MCF 10A (cell line): Measurements from ENCODE around the genes BST2, RPL18A and MAST3.

DNA sequence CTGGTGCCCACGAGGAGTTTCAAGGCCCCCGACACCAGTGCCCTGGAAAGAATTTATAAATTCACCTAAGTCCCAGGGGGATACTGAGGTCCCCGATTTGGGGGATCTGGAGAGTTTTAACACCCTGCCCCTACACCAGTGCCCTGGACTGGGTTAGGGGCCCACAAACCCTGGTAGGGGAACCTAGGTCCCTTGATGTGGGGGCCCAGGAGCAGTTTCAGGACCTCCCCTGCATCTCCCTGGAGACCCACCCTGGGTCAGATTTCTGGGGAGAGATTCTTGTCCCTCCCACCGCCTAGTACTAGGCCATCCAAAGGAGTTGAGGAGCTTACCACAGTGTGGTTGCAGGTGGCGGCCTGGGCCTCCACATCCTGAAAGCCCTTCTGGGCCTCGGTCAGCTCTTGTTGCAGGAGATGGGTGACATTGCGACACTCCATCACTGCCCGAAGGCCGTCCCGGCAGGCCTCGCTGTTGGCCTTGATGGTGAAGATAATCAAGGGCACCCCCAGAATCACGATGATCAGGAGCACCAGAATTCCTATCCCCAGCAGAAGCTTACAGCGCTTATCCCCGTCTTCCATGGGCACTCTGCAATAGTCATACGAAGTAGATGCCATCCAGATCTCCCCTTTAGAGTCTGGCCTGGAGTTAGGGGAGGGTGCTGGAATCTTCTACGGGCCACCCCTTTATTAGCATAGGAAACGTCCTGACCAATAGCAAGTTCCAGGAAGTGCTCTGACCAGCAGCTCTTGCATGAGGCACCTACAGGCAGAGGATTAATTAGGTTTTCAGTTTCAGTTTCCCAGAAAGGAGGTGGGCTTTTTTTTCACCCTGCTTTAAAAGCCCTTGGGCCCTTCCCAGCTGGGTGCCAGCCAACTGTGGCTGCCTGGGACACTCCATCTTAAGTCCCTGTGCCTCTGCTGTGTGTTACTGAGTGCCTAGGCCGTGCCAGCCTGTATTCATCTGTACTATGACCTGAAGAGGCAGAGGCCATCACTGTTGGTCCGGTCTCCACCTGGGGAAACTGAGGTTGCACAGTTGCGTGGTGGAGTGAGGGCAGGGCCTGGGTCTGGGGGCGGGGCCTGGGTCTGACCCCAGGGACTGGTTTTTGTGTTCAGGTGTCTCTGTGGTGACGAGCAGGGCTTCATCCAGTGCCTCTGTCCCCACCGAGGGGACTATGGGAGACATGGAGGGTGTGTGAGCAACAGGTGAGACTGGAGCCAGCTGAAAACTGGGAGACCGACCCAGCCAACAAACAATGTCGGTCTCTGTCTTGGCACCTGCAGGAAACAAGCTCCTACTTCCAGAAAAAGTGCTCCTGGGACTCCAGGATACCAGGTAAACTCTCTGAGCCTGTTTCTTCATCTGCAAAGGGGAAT, at the start of gene BST2:
Gene BST2, minus strand, starts transcription at position 672 of the 1,379 bp plus-strand sequence.
- PRO-cap: bidirectional peak, plus-strand start at position 783 of the sequence, minus-strand start at position 634 of the sequence
- RRBS: no CpG with 5 or more reads among the region's 25 CpGs

DNA sequence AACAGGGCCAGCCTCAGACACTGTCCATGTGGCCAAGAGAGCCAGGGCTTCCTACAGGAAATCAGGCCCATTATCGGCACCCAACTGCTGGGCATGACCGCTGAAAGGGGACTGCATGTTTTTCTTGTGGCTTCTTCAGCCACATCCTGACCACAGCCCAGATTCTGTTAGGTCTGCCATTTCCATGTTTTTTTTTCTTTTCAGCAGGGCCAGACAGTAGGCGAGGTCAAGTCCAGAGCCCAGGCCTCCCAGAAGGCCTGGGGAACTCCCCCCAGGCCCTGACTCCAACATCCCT, 855 bp upstream of the BST2 start:
- PRO-cap: no peak
- RRBS: no CpG with 5 or more reads among the region's 3 CpGs

- PRO-cap: no peak
- RRBS: no CpG with 5 or more reads among the region's 5 CpGs
Observed at GRCh38 chr19:17406633-17407108, 1.2 kb upstream of the BST2 start.

GRCh38 chr19:17424735-17425437, 5.0 kb downstream of the MVB12A start:
- PRO-cap: no peak
- RRBS: 70% methylated on average over 6 of the region's 31 CpGs

- PRO-cap: no peak
- RRBS: no CpG with 5 or more reads among the region's 6 CpGs
Observed at GRCh38 chr19:17483926-17484539, 13.7 kb downstream of the SLC27A1 start.

DNA sequence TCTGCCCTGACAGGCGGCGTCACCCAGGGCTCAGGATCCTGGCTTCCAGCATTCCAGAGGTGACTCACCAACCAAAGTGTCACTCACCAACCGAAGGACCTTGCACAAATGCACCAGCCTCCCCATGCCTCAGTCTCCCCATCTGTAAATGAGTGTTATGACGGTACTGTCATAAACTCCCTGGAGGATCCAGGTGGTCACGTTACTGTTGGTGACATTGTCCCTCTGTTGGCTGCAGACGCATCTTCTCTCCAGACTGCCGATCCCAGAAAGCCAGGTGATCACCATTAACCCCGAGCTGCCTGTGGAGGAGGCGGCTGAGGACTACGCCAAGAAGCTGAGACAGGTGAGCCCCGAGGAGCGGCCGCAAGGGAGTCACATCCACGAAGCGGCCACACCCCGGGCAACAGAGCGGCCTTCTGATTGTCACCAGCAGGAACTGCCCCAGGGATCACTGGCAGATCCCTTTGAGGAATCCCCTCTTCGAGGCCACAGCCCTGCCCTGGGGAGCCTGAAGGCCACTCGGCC, 4.5 kb downstream of the PGLS start:
- PRO-cap: no peak
- RRBS: no CpG with 5 or more reads among the region's 19 CpGs

- PRO-cap: no peak
- RRBS: no CpG with 5 or more reads among the region's 15 CpGs
Observed at GRCh38 chr19:17572239-17572909, 16.9 kb downstream of the COLGALT1 start.

DNA sequence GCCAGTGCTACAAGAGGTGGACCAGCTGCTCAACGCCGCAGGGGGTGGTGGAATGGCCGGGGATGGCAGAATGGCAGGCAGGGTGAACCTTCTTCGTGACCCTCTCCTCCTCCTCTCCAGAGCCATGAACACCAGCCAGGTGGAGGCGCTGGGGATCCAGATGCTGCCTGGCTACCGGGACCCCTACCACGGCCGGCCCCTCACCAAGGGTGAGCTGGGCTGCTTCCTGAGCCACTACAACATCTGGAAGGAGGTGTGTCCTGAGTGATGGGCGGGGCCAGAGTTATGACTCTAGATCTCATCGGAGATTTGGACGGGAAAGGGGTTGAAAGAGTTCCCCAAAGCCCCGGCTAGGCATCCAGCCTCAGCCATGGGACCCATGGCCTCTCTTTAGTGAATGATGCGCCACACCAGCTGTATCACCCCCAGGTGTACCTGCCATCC, 22.4 kb downstream of the COLGALT1 start:
- PRO-cap: no peak
- RRBS: 91% methylated on average over 3 of the region's 13 CpGs

GRCh38 chr19:17721851-17722117, 2.5 kb downstream of the MAP1S start:
- PRO-cap: no peak
- RRBS: no CpG with 5 or more reads among the region's 6 CpGs

- PRO-cap: no peak
- RRBS: no CpG with 5 or more reads among the region's 10 CpGs
Observed at GRCh38 chr19:17797292-17798093, 2.6 kb downstream of the B3GNT3 start.

GRCh38 chr19:17844036-17844398, 3.8 kb downstream of the JAK3 start:
- PRO-cap: no peak
- RRBS: no CpG with 5 or more reads among the region's 12 CpGs

DNA sequence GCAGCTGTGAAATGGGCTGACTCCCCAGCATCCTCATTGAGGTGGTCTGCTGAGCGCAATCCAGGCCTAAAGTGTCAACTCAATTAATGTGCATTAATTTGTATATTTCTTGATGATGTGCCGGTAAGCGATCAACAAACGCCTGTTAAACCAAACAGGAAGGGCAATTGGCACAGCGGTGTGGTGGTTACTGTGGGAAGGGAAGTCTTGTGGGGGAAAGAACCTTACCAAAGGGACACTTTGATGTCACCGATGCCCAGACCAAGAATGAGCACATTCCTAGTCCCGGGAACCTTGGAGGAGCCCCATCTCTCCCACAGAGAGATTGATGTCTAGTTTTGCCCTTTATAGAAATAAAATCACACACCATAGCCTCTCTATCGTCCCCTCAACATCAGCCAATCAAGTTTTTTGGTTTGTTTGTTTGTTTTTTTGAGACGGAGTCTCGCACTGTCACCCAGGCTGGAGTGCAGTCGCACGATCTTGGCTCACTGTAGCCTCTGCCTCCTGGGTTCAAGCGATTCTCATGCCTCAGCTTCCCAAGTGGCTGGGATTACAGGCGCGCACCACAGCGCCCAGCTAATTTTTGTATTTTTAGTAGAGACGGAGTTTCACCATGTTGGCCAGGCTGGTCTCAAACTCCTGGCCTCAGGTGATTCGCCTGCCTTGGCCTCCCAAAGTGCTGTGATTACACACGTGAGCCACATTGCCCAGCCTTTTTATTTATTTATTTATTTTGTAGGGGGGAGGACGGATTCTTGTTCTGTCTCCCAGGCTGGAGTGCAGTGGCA, 1.4 kb downstream of the JAK3 start:
- PRO-cap: no peak
- RRBS: no CpG with 5 or more reads among the region's 20 CpGs

DNA sequence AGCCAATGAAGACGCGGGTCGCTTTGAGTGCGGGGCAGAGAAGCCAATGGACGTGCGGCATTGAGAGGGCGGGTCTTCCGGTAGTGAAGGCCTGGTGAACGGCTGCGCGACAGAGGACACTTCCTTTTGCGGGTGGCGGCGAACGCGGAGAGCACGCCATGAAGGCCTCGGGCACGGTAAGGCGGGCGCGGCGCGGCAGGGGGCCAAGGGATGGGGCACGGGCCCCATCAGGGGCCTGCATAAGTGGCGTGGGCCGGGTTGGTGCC, at the start of gene RPL18A:
Gene RPL18A, plus strand, starts transcription at position 112 of the 266 bp plus-strand sequence.
- PRO-cap: bidirectional peak, plus-strand start at position 123 of the sequence, minus-strand start outside the sequence
- RRBS: no CpG with 5 or more reads among the region's 27 CpGs

DNA sequence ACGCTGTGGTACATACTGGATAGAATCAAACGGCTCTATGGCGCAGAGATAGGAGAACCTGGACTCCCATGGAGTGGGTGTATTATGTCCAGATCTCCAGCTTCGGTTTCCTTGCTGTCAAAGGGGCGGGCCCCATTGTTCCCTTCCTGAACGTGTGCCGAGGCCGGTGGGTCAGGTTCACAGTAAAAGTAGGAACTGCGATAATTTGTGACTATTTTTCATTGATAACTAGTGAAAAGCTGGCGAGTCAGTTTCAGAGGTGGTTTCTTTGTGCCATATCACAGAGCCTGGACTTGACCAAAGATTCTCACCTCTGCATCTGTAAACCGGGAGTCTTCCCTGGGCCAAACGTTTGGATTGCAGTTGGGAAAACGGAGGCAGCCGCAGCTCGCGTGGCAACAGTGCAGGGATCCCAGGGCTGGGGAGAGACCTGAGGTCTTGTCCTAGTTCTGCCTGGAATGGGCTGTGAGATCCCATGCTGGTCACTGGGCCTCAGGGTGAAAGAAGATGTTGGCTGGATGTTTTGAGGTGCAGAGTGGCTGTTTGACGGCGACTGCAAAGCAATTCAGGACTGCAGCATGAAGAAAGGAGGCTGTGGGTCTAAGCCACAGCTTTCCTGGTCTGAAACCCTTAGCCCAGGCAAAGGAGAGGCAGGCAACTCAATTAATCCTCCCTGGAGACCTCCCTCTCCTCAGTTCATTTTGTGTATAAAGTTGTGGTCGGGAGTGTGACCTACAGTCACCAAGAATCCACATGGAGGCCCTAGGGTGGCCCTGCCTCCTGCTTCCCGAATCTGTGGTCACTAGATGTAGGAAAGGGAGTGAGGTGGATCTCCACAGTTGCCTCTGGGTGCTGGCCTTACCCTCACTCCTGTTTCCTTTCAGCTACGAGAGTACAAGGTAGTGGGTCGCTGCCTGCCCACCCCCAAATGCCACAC, 967 bp downstream of the RPL18A start:
- PRO-cap: bidirectional peak, plus-strand start at position 508 of the sequence, minus-strand start at position 403 of the sequence; bidirectional peak, plus-strand start at position 836 of the sequence, minus-strand start at position 623 of the sequence
- RRBS: no CpG with 5 or more reads among the region's 22 CpGs

DNA sequence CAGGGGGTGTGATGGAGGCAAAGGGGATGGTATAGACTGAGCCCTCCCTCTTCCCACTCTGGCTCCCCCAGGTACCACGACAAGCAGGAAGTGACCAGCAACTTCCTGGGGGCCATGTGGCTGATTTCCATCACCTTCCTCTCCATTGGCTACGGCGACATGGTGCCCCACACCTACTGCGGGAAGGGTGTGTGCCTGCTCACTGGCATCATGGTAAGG, 18.2 kb downstream of the KCNN1 start:
- PRO-cap: no peak
- RRBS: no CpG with 5 or more reads among the region's 4 CpGs

DNA sequence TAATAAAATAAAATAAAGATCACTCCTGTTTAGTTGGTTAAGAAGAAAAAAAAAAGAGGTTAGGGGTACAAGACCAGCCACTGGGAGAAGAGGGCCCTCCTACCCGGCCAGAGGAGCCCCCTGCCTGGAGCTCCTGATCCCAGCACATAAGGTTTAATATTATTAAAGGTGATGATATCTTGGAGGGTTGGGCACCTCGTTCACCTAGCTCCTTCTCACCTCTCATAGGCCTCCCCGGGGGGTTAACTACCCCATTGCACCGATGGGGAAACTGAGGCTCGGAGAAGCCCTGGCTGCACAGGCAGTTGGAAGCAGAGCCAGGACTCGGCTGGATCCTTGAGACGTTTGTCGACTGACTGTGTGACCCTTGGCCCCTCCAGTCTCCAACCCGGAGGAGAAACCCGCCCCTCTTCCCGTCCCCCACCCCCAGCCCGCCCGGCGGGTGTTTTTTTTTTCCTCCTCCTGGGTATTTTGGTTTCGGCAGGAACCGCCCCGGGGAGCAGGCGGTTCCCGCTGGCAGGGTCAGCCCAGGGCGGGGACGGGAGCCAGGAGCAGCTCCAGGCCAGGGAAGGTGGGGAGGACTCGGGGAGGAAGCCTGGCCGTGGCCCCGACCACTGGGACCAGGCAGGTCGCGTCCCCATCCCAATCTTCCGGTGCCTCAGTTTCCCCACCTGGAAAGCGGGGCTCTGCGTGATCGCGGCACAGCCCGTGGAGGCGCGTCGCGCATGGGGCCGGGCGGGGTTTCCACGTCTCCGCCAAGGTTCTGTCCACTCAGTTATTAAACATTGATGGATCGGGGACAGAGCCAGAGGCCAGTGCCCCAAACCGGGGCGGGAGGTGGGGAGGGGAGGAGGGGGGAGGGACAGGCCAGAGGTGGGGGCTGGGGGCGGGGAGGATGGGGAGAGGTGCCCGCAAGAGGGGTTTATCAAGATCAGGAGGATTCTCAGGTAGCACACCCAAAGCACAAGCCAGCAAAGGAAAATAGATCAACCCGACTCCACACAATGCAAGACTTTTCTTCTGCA, 35.0 kb downstream of the IL12RB1 start:
- PRO-cap: no peak
- RRBS: 46% methylated on average over 19 of the region's 46 CpGs

GRCh38 chr19:18058122-18058889, 28.4 kb downstream of the IL12RB1 start:
- PRO-cap: no peak
- RRBS: under 1% methylated on average over 7 of the region's 35 CpGs

GRCh38 chr19:18097394-18098276, at the start of gene MAST3:
Gene MAST3, plus strand, starts transcription at chr19:18097778.
- PRO-cap: unidirectional peak, plus-strand start at chr19:18097782
- RRBS: under 1% methylated on average over 4 of the region's 53 CpGs

GRCh38 chr19:18122535-18123691, 25.3 kb downstream of the MAST3 start:
- PRO-cap: no peak
- RRBS: 94% methylated on average over 14 of the region's 32 CpGs

DNA sequence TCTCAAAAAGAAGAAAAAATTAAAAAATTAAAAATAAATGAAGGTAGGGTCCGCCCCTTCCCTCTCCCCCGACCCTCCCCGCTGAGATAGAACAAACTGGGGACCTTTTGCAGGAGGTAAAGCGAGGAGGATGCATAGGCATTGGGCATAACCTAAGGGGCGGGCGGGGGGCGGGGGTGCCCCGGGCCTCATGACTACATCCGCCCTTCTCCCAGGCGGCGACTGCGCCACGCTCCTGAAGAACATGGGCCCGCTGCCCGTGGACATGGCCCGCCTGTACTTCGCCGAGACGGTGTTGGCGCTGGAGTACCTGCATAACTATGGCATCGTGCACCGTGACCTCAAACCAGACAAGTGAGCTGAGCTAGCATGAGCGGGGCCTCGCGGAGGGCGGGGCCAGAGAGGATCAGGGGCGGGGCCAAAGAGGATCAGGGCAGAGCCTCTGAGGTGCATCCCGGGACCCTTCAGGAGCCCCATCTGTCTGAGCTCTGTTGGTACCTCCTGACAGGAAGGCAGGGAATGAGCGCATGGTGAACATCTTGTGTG, 21.2 kb upstream of the PIK3R2 start:
- PRO-cap: no peak
- RRBS: no CpG with 5 or more reads among the region's 29 CpGs